Spleen (tissue), 7 donors: ENCODE results near the genes METTL4 and EMILIN2.

DNA sequence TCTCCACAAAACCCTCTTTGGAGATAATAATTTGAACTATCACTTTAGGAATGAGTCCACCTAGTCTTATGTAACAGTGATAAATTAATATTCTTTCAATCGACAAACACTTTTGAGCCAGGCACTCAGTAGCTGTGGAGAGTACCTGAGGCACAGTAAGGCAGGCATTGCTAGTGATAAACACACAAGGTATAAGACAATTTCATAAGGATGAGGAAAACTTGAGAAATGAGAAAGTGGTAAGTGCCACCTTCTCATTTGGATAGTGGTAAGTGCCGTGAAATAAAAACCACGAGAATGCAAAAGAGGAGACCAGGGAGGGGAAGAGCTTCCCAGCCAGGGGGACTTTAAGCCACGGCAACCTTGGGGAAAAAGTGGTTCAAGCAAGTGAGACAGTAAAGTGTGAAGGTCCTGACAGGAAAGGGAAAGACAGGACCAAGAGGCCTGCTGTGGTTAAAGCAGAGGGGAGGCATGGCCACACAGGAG, 50.4 kb downstream of the THOC1 start:
- PRO-cap, 4 experiments: no peak in any of the 4 experiments
- RAMPAGE, long total RNA, 4 experiments: no peak in any of the 4 experiments

DNA sequence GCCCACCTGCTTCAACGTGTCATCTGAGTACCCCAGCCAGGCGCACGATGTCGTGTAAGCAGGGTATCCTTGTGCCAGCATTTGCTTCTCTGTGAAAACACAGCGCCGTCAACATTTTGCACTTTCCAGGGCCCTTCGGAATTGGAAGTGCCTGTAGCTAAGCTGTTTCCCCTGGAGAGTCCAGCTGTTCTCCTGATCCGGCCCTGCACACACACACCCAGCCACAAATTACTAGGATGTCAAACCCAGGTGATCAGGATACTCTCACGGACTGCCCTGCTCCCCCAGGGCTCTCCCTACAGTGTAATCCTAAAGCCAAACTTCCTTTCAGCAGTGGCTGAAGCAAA, 21.9 kb downstream of the ENOSF1 start:
- PRO-cap, 4 experiments: no peak in any of the 4 experiments
- RAMPAGE, long total RNA, 4 experiments: no peak in any of the 4 experiments

- PRO-cap, 4 experiments: peak in 4 of 4 experiments; most common plus-strand start chr18:832379 (in 2); most common minus-strand start chr18:832230 (in 3)
- RAMPAGE, long total RNA, 4 experiments: start-site peak on the minus strand in 1 of 4 experiments, at chr18:832233-832271 at its widest, 9 reads per replicate
These were observed 20.0 kb upstream of the YES1 start for GRCh38 chr18:832037-832545.

DNA sequence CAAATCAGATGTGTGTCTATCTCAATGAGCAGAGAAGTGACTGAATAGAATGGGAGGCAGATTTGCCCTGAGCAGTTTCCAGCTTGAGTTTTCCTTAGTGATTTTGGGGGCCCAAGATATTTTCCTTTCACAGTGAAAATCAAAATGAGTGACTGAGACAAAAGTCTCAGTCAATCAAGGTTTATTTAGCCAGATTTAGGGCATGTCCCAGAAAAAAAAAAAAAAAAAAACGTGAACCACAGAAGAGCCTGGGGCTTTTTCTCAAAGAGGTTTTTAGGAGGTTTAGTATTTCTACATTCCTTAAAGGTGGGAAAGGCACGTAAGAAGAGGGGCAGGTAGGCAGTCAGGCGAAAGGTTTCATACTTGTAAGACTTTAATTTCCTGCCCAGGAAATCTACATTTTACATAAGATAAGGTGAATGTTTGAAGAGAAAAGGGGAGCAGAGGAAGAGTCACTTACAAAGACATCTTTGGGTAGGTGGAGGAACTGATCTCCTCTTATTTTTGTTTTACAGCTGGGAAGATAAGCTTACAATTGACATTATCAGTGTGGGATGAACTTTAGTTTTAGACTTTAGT, 514.7 kb downstream of the METTL4 start:
- PRO-cap, 4 experiments: no peak in any of the 4 experiments
- RAMPAGE, long total RNA, 4 experiments: no peak in any of the 4 experiments

- PRO-cap, 4 experiments: no peak in any of the 4 experiments
- RAMPAGE, long total RNA, 4 experiments: no peak in any of the 4 experiments
These were observed 55.2 kb downstream of the METTL4 start for GRCh38 chr18:2515823-2516742.

DNA sequence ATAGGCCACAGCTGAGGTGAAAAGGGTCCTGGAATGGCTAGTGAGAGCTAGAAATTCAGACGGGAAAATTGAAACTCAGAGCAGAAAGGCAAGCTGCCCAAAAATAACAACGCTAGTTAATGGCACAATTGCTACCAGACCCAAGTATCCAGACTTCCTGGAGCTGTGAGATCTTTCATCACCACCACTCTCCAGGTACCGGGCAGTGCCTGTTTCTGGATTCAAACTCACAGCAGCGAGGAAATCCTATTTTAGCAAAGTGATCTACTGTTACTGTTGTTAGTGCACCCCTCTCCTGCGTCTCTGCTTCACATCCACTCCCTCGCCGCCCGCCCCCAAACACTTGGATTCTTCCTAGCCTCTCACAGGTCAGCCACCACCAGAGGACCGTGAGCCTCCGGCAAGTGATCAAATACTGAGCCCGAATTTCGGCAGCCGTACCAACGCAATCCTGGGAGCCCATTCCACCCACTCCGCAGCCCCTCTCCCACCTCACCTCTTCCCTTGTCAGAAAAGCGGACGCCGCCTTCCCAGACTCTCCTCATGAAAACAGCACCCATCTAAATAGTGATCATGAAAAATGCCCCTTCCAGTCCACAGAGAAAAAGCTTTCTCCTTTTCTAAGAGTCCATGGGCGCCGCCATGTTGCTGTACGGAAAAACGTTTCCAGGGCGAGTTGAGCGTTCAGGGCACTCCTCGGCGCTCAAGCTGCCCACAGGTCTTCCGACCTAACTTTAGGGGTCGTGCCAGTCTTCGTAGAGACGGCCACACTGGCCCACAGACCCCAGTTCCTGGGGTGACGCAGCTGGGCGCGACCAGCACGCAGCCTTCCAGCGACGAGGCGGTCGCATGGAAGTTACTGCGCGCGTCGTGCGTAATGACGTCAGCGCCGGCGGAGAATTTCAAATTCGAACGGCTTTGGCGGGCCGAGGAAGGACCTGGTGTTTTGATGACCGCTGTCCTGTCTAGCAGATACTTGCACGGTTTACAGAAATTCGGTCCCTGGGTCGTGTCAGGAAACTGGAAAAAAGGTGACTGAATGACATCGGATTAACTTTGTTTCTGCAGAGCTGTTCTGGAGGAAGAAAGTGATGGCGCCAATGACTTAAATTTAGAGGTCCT, at the start of gene METTL4:
Gene METTL4 (minus strand): TSS at position 853 of the 1,122 bp plus-strand sequence.
- PRO-cap, 4 experiments: peak in 4 of 4 experiments; most common plus-strand start position 411 of the sequence (in 3); most common minus-strand start position 851 of the sequence (in 4)
- RAMPAGE, long total RNA, 4 experiments: start-site peak on the plus strand in 2 of 4 experiments, centred at positions 923 to 932 of the sequence, 50 to 87 reads per replicate; start-site peak on the minus strand in 4 of 4 experiments, centred at positions 820 to 843 of the sequence, 48 to 112 reads per replicate

- PRO-cap, 4 experiments: peak in 1 of 4 experiments; most common plus-strand start chr18:2657240 (in 1)
- RAMPAGE, long total RNA, 4 experiments: no peak in any of the 4 experiments
These were observed 1.6 kb downstream of the SMCHD1 start for GRCh38 chr18:2657192-2657498.

DNA sequence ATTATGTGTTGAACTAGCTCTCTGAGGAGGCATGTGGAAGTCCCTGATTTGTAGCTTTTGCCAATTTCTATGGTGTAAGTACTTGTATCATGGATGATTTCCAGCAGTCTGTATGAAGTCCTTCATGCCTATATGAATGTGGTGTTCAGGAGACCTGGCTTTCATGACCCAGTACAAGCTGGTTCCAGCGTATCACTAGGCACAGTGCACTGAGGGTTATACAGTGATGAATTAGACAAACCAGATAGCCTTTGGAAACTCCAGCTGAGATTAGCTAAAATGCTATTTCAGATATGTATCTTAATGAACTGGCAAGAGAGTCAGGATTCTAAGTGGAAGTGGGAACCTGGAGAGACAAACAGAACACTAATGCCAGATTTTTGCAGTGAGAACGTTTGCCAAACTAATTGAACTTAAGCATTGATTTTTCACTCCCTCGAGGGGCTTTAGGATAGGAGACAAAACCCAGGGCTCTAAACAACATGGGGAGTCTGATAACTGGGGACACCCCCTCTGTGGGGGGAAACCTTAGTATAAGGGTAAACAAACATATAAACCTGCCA, 66.1 kb upstream of the EMILIN2 start:
- PRO-cap, 4 experiments: no peak in any of the 4 experiments
- RAMPAGE, long total RNA, 4 experiments: no peak in any of the 4 experiments

DNA sequence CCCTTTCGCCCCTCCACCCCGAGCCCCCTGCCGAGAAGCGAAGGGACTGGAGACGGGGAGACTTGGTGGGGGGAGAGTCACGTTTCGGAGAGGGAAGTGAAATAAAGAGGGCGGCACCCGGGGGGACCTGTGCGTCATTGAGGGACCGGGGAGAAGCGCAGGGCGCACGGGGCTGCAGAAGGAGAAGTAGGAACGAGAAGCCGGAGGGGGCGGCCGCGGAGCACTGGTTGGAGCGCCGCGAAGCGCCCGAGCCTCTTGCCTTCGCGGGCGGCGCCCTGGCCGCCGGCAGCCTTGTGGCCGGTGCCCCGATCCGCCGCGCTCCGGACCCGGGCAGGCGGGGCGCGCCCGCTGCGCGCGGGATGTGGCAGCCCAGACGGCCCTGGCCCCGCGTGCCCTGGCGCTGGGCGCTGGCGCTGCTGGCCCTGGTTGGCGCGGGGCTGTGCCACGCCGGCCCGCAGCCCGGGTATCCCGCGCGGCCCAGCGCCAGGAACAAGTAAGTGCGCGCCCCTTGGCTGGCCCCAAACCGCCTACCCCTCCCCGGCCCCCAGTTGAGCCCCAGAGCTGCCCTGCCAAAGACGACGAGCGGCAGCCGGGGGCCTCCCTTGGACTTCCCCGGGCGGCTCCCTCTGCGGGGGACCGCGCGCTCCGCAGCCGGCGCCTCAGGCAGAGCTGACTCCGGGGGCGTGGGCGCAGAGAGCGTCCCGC, at the start of gene EMILIN2:
Gene EMILIN2 (plus strand): TSS at position 177 of the 705 bp plus-strand sequence.
- PRO-cap, 4 experiments: peak in 4 of 4 experiments; most common plus-strand start position 180 of the sequence (in 2); most common minus-strand start position 98 of the sequence (in 3)
- RAMPAGE, long total RNA, 4 experiments: no peak in any of the 4 experiments

DNA sequence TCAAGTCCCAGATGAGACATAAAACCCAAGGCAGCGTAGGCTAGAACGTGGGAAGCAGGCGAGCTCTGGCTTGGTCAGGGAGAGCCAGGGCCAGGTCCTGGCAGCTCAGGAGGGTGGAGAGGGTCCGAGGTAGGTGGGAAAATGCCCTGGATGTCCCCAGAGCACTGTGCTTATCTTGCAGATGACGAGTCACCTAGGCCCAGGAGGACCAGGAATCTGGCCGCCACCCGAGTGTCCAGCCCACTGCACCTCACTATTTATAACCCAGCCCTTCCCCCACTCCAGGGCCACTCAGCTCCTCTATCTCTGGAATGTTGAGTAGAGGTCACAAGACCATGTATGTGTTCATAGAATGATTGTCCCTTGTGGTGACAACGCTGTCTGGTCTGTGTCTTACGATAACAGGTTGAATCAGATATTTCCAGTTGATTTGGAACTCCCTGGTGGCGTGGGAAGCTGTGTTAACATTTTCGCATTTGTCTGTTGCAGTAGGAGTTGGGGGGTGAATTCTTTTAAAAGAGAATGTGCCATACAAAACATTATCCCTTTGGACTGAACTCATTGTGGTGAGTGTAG, 47.4 kb downstream of the EMILIN2 start:
- PRO-cap, 4 experiments: no peak in any of the 4 experiments
- RAMPAGE, long total RNA, 4 experiments: no peak in any of the 4 experiments

DNA sequence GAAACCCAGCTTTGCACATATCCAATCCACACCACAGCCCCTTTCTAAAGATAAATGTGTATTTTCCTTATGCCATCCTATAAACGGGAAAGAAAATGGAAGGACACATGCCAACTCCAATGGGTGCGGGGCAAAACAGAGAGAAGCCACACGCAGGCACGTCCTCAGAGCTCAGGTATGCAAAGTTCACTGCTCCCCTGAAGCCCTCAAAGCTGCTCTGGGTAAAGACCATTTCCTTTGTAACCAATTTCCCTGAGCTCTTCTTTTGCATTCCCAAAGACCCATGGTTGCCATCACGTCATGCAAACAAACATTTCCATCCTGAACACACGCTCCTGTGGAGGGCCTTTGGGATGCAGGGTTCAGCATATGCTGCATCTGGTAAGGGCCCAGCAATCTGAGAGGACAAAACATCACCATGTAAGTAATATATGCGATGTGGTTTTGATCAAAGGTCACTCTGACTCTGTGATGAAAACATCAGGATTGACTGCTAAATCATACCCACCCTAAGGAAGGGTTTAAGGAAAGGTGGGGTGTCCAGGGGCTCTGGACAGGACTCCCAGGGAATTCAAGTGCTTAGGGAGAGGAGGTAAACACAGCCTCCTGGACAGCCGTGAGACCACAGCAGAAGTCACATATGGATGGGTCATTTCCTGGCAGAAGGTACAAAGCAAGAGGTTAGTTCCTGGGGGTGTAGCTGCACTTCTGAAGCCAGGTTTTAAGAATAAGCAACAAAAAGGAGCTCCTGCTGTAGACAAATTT, 69.5 kb downstream of the EMILIN2 start:
- PRO-cap, 4 experiments: no peak in any of the 4 experiments
- RAMPAGE, long total RNA, 4 experiments: no peak in any of the 4 experiments

DNA sequence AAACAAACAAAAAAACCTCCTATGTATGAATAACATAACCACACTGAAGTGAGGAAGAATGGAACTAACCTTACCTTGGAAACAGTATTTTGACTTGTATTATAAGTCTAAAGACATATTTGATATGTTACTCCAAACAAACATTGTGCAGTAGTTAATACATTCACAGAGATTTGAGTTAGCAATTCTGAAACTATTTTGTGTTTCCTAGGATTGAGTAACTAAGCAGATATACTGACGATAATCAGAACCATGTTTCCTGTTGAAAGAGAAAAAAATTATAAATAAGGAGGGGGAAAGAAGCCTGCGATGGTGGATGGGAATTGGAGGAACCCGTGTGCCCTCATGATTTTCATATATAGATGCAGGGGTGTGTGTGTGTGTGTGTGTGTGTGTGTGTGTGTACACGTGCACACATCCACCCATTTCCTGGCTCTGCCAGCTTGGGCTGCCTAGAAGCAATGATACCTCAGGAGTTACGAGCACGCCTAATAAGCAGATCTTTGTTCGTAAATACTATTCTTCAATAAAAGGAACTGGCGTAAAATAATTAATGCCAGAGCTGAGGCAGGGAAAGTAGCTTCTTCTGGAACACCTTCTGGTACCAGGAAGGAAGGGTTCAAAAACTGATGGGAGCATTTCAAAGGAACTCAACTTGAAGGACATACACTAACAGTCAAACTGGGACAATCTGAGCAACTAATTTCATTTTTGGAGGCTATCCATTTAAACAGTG, 56.8 kb downstream of the LPIN2 start:
- PRO-cap, 4 experiments: peak in 1 of 4 experiments; most common plus-strand start position 464 of the sequence (in 1); most common minus-strand start position 325 of the sequence (in 1)
- RAMPAGE, long total RNA, 4 experiments: no peak in any of the 4 experiments

GRCh38 chr18:2968075-2969210, 44.5 kb downstream of the LPIN2 start:
- PRO-cap, 4 experiments: peak in 2 of 4 experiments; most common plus-strand start chr18:2968729 (in 1); most common minus-strand start chr18:2968708 (in 2)
- RAMPAGE, long total RNA, 4 experiments: no peak in any of the 4 experiments

- PRO-cap, 4 experiments: no peak in any of the 4 experiments
- RAMPAGE, long total RNA, 4 experiments: no peak in any of the 4 experiments
These were observed 26.8 kb downstream of the LPIN2 start for GRCh38 chr18:2986042-2986642.

GRCh38 chr18:3062917-3063233, 49.9 kb upstream of the LPIN2 start:
- PRO-cap, 4 experiments: no peak in any of the 4 experiments
- RAMPAGE, long total RNA, 4 experiments: no peak in any of the 4 experiments

GRCh38 chr18:3119610-3120468, 99.9 kb downstream of the MYOM1 start:
- PRO-cap, 4 experiments: no peak in any of the 4 experiments
- RAMPAGE, long total RNA, 4 experiments: no peak in any of the 4 experiments

DNA sequence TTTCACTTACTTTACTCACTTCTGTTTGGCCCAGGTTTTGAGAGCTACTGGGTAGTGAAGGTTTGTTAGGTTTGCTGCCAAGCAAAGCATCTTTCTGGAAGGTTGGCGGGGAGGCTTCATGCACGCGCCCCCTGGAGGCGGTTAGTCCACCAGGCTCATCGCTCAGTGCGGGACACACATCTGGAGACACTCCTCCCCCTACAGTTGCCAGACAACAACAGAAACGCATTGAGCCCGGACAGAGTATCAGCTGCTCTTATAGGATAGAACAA, 90.5 kb downstream of the MYOM1 start:
- PRO-cap, 4 experiments: no peak in any of the 4 experiments
- RAMPAGE, long total RNA, 4 experiments: no peak in any of the 4 experiments

DNA sequence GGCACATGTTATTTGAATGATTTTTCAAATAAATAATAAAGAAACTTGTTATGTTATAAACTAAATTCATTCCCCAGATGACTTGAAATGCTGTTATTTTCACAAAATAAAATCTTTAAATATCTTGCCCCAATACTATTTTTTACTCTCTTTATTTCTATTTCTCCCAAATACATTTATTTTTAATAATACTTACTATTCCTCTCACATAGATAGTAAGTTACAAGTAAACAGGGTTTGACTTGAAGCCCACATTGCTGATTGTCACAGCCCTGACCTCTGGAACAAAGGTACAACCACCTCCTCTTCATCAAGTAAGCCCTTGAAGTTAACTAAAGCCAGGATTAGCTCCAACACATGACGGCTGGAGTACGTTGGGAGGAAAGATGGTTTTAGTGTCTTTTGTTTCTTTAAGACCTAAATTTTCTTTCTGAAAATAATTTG, 1.0 kb downstream of the MYOM1 start:
- PRO-cap, 4 experiments: no peak in any of the 4 experiments
- RAMPAGE, long total RNA, 4 experiments: no peak in any of the 4 experiments

- PRO-cap, 4 experiments: no peak in any of the 4 experiments
- RAMPAGE, long total RNA, 4 experiments: no peak in any of the 4 experiments
These were observed 10.8 kb downstream of the MYL12B start for GRCh38 chr18:3272773-3273075.

DNA sequence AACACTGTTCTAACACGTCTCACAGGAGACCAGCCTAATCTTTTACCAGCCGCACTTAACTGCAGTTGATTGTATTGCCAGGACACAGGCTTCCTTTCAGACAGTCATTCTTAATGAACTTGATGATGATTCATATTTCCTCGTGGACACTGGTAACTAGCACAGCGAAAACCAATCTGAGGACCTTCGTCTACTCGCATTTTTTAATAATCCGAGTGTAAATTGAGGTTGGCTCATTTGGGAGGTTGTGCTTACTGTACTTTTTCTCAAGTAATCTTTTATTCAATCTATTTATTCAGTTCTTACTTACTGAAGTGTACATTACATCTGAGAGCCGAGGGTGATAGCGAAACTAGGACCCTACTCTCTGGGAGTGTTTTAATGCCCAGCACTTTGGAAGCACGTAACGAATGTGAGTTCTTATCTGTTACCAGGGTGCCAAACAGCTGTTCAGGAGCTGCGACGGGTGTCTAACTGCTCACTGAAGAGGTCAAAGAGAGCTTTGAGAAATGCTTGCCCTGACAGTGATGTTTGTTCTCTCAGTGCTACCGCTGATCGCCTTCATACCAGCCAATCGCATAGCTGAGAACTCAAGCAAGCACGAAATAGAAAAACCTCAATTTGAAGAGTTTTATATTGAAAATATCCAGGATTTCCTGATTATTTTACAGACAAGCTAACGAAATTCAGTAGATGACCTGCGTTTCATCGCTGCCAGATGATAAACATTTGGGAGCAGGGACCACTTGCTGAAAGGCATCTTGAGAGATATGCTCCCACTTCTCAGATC, 20.9 kb downstream of the MYL12B start:
- PRO-cap, 4 experiments: peak in 1 of 4 experiments; most common plus-strand start position 135 of the sequence (in 1)
- RAMPAGE, long total RNA, 4 experiments: no peak in any of the 4 experiments